ENCODE results near the genes UBE2J1 and RRAGD.

- PRO-cap, result bidirectional peak, plus-strand start at chr6:85643671, minus-strand start at chr6:85643330; bidirectional peak, plus-strand start at chr6:85643941, minus-strand start at chr6:85643825; unidirectional peak, minus-strand start at chr6:85644161
Observed at GRCh38 chr6:85643477-85644382, 1.0 kb upstream of the SYNCRIP start.

GRCh38 chr6:86026877-86027260, 384.2 kb upstream of the SYNCRIP start:
- PRO-cap, result no peak

DNA sequence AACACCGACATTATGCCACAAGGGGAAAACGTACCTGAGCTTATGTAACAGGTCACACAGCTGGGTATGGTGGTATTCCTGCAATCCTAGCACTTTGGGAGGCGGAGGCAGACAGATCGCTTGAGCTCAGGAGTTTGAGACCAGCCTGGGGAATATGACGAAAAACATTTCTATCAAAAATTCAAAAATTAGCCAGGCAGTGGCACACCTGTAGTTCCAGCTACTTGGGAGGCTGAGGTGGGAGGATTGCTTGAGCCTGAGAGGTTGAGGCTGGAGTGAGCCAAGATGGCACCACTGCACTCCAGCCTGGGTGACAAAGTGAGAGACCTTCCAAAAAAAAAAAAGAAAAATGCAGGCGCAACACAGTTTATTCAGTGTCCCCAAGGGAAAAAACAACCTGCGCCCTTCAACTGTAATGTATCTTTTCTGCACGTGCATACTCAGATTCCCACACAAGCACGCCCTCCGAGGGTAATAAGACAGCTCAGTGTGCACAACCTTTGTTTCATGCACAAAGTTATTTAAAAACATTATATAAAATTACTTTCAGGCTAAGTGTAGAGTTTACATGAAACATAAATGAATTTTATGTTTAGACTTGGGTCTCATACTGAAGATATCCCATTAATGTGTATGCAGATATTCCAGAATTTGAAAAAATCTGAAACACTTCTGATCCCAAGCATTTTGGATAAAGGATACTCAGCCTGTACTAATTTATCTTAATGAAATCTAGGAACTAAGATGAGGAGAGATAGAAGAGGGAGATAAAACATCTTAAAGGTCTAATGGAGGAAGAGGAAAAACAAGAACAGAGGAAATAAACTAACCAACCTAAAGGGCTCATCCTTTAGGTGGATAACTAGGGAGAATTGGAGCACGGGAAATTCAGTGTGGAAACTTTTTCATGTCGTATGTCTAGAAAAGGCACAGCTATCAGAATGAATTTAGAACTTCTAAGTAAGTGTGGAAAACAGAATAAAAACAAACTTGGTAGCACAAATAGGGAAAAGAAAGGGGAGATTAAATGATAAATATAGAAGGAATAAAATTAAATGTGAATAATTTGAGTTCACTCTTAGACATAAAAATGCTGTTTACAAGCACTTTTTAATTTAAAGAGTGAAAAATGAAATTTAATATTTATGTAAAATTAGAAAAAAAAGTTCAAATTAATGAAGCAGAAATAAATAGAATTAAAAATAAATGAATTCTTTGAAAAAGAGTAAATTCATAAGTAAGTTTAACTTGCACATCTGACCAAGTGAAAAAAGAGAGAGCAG, 38.3 kb downstream of the ZNF292 start:
- PRO-cap, result no peak

- PRO-cap, result no peak
Observed at GRCh38 chr6:87229793-87230228, 74.4 kb downstream of the ZNF292 start.

DNA sequence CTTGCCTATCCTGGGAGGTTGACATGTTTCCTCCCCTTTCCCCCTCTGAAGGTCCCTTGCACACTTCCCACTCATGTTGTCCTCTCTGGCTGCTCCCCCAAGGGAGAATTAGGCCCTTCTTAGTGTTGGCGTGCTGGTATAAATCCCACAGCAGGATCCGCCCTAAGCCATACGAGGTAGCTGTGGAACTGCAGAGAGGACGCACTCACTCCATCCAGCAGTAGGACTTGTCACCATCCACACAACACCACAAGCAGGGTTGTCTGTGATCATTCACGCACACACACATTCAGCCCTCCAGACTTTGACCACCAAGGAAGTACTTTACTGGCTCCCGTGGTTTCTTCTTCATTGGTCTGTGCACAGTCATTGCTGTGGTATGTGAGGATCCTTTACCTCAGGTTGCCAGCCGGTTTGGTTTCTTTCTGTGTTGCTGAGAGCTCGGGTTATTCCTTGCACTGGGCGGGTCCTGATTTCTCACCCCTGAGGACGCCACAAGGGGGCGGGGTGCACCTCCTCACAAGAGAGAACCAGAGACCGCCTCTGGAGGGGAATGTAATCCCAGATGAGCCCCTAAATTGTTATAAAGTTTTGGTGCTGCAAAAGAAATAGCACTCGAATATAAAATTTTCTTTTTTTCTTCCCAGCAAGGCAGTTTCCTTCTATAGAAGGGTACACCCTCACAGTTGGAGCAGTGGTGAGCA, 11.1 kb downstream of the SLC35A1 start:
- PRO-cap, result no peak

GRCh38 chr6:87573962-87574895, 15.6 kb downstream of the RARS2 start:
- PRO-cap, result no peak

DNA sequence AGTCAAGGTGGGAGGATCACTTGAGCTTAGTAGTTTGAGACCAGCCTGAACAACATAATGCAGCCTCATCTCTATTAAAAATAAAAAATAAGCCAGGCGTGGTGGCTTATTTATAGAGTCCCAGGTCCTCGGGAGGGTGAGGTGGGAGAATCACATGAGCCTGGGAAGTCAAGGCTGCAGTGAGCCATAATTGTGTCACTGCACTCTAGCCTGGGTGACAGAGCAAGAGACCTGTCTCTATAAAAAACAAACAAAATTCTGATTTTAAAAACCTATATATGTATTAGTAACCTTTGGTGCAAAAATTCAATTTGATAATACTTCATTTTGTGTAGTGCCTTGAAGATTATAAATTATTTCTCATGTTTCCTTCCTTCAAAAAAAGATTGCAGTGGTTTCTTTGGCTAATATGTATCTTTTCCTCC, 27.6 kb downstream of the ORC3 start:
- PRO-cap, result no peak

DNA sequence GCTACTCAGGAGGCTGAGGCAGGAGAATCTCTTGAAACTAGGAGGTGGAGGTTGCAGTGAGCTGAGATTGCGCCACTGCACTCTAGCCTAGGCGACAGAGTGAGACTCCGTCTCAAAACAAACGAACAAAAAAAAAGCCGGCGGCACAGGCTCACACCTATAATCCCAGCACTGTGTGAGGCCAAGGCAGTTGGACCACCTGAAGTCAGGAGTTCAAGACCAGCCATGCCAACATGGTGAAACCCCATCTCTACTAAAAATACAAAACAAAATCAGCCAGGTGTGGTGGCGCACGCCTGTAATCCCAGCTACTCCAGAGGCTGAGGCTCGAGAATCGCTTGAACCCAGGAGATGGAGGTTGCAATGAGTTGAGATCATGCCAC, 5.2 kb downstream of the AKIRIN2 start:
- PRO-cap, result no peak

GRCh38 chr6:87698368-87699111, 3.5 kb downstream of the AKIRIN2 start:
- PRO-cap, result no peak

DNA sequence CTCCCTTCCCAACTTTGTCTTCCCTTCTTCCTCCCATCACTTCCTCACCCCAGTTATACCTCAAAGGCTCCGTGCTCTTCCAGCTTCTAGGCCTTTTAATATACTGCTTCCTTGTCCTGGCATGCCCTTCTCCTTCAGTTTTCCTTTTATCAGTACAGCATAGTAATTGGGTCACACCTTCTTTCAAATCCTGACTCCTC, 55.0 kb upstream of the PNRC1 start:
- PRO-cap, result no peak

- PRO-cap, result no peak
Observed at GRCh38 chr6:89070940-89071447, 9.6 kb upstream of the PNRC1 start.

DNA sequence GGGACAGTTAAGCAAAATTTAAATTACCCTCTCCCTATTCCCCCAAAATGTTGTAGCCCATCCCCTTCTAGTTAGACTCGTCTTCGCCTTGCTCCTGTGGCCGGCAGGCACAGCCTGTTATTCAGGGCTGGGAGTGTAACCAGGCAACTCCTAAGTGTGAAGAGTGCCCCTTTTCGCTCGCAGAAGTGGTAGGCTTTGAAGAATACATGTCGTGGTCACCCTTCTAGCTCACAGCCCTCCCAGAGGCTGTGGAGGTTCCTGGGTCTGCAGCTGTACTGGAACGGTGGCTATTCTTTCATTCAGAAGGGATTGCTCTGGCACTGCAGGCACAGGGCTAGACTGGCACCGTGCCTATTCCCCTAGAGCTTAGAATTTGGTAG, 973 bp upstream of the SRSF12 start:
- PRO-cap, result no peak

- PRO-cap, result no peak
Observed at GRCh38 chr6:89231107-89231422, 13.9 kb upstream of the GABRR1 start.

DNA sequence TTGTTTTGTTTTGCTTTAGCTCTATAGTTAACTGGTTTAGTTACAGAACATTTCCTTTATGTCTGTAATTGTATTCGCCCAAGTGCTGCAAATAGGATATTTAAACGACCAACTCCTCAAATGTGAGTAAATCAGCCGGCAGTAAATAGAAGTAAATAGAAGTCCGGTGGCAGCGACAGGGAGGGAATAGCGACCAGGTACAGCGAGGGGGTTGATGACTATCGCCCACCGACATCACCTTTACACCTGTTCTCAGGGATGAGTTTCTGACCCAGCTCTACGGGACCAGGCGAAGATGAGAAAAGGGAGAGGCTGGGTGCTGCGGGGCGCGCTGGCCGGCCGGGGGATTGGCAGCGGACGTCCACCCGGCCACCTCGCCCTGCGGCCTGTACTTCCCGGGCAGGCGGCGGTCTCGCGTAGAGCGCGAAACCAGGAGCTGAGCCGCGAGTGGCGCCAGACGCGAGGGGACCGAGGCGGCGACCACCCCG, 478 bp downstream of the UBE2J1 start:
- PRO-cap, result no peak

GRCh38 chr6:89352488-89353543, at the start of gene UBE2J1:
Gene UBE2J1, minus strand, starts transcription at chr6:89352722.
- PRO-cap, result bidirectional peak, plus-strand start at chr6:89352955, minus-strand start at chr6:89352722; unidirectional peak, minus-strand start at chr6:89353175

DNA sequence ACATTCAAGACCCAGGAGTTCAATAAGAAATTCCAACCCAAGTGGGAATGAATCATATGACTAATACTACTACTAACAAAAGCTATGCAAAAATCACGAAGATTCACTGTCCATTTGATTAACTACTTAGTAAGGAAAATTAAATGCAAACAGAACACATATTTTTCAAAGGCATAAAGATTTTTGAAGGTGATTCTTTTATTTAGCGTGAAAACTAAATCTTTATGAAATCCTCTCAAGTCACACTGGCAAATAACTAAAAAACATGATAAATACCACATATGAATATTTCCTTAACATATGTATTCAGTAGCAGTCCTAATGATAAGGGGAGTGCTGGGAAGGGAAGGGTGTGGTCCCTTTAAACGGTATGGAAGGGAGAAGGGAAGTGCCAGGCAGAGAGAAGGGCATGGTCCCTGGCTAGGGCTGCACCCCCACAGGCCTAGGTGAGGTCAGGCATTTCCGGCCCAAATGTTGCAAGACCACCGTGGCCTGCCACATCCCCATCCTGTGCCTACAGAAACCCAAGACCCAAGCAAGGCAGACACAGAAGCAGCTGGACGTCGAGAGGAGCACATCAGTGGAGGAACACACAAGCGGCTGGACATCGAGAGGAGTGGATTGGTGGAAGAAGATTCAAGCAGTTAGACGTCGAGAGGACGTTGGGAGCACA, 6.1 kb downstream of the RRAGD start:
- PRO-cap, result no peak

DNA sequence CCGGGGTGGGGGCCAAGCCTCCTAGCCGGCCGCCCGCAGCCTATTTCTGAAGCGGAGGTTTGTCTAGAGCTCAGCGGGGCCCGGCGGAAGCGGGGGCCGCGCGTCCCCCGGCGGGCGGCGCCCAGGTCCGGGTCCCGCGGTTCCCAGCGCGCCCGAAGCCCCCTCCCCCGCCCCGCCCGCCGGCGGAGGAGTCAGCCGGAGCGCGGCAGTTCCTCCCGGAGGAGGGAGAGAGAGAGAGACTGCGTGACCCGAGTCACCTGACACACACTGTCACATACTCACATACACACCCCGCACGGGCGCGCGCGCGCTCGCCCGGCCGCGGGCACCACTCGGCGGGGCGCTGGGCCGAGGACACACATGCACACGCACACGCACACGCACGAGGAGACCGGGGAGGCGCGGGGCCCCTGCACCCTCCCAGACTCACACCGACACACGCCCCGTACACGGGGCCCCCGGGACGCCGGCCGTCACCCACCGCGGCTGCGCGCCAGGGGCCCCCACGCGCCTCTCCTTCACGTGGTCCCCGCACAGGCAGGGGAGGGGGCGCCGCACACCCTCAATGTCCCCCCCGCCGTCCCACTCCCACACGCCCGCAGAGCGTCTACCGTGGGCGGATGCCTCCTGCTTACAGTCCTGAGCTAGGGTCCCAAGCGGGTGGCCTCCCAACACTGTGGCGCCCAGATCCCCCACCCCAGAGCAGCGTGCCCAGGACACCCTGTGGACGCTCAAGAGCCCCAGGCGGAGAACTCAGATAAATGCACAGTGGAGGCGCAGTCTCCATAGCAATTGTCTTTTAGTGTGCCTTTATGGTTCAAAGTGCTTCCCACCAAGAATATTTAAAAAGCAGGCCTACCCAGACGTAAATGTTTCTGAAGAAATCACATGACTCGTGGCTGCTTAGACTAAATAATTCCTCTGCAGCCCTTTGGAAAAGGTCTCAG, at the start of gene RRAGD:
TSS of gene RRAGD (minus strand) at position 241 of the 947 bp plus-strand sequence.
- PRO-cap, result no peak

- PRO-cap, result no peak
Observed at GRCh38 chr6:89412980-89413674, 1.1 kb upstream of the RRAGD start.

DNA sequence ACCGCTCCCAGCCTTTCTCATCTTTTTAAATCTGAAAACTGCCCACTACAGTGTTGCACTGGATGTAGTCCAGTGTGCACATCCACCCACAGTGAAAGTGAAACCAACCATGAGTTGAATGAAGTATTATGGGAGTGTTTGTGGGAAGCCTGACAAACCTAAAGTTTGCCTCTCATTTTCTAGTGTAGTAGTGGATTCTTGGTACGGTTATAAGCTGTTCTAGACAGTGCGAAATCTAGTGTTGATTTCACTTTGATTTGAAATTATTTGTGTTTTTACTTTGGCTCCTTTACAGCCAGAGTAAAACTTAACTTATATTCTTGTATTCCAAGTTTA, 41.7 kb downstream of the ANKRD6 start:
- PRO-cap, result no peak

- PRO-cap, result no peak
Observed at GRCh38 chr6:89561948-89562474, 76.5 kb downstream of the LYRM2 start.